IMR-90 (cell line): Measurements from ENCODE around the genes LRRC8D and ZNF326.

GRCh38 chr1:89611763-89612193, 21.1 kb upstream of the LRRC8C start:
CAGE:
- cytosol, long polyA plus RNA, result no peak
- long polyA plus RNA, result no peak
- nucleus, long polyA plus RNA, result no peak

DNA sequence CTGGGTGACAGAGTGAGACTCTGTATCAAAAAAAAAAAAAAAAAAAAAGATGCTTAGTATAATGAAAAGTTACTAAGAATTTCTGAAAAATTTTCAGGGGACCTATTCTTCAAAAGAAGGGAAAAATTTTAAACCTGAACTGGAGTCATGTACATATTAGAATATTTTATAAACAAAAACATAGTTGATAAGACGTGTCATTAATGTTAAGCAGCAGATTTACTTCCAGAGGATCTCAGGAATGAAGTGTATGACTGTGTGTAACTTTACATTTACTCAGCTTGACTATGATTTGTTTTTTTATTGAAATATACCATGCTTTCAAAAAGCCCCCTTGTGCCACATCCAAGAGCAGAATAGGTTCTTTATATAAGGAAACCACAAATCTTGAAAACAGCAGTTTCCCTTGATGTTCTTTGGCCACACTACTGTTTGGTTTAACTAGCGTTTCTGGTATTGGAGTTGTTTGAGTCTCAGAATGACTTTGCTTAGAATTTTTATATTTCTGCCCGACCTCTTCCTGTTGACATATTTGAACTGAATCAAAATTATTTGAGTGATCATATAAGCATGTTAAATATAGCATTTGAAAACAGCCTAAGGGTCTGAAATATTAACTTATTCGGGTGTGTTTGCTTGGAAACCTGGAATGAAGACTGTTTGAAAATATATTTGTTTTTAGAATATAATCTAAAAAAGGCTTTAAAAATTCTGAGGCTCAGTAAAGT, 25.0 kb downstream of the LRRC8C start:
- RRBS, result no CpG with 5 or more reads among the region's 4 CpGs
CAGE:
- cytosol, long polyA plus RNA, result no peak
- long polyA plus RNA, result no peak
- nucleus, long polyA plus RNA, result no peak

DNA sequence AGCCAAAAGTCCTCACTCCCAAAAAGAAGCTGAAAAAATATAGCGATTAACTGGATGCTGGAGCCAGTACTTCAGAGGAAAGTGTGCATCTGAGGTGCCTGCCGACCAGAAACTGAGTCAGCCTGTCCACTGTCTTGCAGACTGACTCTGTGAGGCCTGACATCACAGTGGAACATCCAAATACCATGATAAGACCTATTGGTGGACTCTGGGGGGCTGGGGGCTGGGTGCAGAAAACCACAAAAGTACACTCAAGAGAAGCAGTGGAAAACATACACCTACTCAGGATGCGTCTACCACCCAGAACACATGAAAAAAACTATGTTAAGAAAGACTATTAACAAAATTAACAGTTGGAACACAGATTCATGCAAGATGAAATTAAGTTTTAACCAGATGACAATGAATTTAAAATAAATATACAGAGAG, 69.1 kb downstream of the LRRC8C start:
- RRBS, result no CpG with 5 or more reads among the region's 3 CpGs
CAGE:
- cytosol, long polyA plus RNA, result no peak
- long polyA plus RNA, result no peak
- nucleus, long polyA plus RNA, result no peak

DNA sequence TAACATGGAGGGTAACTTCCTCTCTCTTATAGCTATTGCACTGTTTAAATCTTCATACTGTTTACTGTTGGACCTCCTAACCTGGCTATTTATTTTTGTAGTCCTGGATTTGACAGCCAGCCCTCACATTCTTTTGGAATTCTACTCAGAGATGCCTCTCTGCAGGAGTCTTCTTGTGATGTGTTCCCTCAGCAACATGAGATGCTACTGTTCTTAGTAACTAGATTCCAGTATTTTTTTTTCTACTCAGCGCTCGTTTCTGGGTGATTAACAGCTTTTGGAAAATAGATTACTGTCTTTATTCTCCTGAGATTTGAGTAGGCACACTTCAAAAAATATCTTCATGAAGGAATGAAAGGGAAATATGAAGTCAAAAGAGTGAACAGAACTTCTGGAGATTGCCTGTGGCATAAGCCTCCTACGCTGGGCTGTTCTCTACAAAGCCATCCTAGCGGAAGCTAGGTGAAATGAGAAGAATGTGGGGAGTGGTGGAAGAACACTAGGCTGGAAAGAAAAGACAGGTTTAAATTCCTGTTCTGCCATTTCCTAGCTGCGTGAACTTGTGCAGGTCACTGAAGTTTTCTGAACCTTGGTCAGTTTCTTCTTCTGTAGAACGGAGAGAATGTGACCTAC, 75.9 kb downstream of the LRRC8C start:
- RRBS, result no CpG with 5 or more reads among the region's 6 CpGs
CAGE:
- cytosol, long polyA plus RNA, result no peak
- long polyA plus RNA, result no peak
- nucleus, long polyA plus RNA, result no peak

GRCh38 chr1:89762648-89763297, 58.1 kb upstream of the LRRC8D start:
- RRBS, result 34% methylated on average over 4 of the region's 31 CpGs
CAGE:
- cytosol, long polyA plus RNA, result no peak
- long polyA plus RNA, result no peak
- nucleus, long polyA plus RNA, result no peak

GRCh38 chr1:89820937-89821824, at the start of gene LRRC8D:
TSS of gene LRRC8D (plus strand) at chr1:89821032.
- RRBS, result 2% methylated on average over 81 of the region's 107 CpGs
CAGE:
- cytosol, long polyA plus RNA, result no peak
- long polyA plus RNA, result no peak
- nucleus, long polyA plus RNA, result no peak

DNA sequence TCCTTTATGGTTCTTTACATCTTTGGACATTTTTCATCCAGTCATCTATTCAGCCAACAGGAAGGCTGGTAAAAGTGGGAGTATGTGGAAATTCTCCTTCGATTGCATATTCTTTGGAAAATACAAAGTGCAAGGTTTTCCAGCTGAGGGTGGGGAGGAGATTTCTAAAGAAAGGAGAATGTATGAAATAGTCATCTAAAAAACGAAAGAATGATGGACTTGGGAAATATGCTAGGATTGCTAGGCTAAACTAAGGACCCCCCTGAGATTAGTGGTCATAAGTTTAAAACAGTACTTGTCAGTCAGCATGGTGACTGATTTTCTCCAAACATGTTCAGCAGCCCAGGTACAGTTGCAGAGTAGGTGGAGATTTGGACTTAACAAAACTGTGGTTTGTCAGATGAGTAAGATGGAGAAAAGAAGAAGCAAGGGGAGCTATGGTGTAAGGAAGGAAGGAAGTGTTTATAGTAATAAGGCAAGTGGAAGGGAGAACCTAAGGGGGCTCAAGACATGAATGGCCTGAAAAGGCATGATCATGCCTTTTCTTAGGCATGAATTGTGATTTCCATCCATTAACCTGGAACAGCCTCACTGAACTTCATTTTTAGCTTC, 60.4 kb downstream of the LRRC8D start:
- RRBS, result no CpG with 5 or more reads among the region's 2 CpGs
CAGE:
- cytosol, long polyA plus RNA, result no peak
- long polyA plus RNA, result no peak
- nucleus, long polyA plus RNA, result no peak

GRCh38 chr1:89904092-89904604, 83.3 kb downstream of the LRRC8D start:
- RRBS, result no CpG with 5 or more reads among the region's 3 CpGs
CAGE:
- cytosol, long polyA plus RNA, result no peak
- long polyA plus RNA, result no peak
- nucleus, long polyA plus RNA, result no peak

DNA sequence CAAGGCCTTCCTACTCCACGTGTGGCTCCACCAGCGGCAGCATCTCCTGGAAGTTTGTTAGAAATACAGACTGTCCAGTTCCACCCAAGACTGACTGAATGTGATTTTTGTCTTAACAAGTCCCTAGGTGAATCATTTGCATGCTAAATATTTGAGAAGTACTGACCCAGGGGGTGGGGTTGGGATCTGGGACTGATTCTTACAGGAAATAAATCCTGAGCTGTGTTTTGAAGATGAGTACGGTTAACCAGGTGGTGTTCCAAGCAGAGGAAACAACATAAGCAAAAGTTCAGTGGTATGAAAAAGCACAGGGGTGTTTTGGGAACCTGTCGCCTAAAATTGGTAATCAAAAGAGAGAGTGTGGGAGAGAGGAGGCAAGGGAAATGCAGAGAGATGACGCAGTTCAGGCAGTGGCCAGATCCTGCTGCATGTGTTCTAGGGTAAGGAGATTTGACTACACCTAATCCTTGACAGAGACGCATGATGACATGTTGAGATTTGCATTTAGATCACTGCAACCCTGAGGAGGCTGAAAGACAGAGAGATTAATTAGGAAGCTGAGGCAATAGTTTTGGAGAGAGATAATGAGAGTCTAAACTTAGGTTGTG, 3.8 kb upstream of the ZNF326 start:
- RRBS, result no CpG with 5 or more reads among the region's 6 CpGs
CAGE:
- cytosol, long polyA plus RNA, result no peak
- long polyA plus RNA, result no peak
- nucleus, long polyA plus RNA, result no peak

- RRBS, result 1% methylated on average over 28 of the region's 74 CpGs
CAGE:
- cytosol, long polyA plus RNA, result start-site peak on the plus strand at chr1:89995110-89995168, 332 and 677 reads in 2 replicates
- long polyA plus RNA, result start-site peak on the plus strand at chr1:89995110-89995181, 461 and 735 reads in 2 replicates
- nucleus, long polyA plus RNA, result start-site peak on the plus strand at chr1:89995116-89995170, 680 and 202 reads in 2 replicates
Observed at GRCh38 chr1:89994624-89995442, at the start of gene ZNF326. TSS of gene ZNF326 (plus strand) at chr1:89995110.

DNA sequence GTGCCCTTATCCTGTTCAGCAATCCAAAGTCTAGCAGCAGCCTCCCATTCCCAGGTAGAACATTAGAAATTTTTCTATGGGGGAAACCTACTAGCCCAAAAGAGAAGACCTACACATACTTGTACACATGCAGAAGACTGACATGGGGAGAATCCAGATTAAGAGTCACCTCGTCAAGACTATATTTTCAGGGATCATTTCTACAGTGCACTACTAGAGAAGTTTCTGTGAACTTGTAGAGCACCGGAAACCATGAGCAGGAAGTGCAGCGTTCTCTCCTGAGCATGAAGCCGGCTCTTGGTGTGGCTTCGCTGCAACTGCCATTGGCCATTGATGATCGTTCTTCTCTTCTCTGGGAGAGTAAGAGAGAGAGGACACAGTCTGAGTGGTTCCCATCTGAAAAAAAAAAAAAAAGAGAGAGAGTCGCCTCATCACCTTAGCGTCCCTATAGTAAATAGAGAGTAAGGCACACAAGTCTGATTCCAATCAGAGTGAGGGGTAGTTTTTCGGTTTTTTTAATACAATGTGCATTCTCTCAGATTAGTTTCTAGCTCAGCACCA, 59.4 kb downstream of the BARHL2 start:
- RRBS, result no CpG with 5 or more reads among the region's 9 CpGs
CAGE:
- cytosol, long polyA plus RNA, result no peak
- long polyA plus RNA, result no peak
- nucleus, long polyA plus RNA, result no peak

- RRBS, result no CpG with 5 or more reads among the region's 3 CpGs
CAGE:
- cytosol, long polyA plus RNA, result no peak
- long polyA plus RNA, result no peak
- nucleus, long polyA plus RNA, result no peak
Observed at GRCh38 chr1:90955370-90956105, 66.3 kb downstream of the ZNF644 start.

DNA sequence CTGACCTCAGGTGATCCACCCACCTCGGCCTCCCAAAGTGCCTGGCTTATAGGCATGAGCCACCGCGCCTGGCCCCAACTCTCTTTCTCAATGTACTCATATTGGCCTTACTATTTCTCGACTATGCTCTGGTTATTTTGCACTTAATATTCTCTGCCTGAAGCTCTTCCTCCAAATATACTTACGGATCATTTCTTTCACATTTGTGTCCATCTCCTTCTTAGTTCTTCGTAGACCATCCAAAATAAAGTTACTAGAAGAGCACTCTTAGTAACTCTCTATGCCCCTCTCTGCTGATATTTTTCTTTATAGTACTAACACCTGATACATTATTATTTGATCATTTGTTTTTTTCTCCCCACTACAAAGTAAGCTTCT, 55.9 kb downstream of the ZNF644 start:
- RRBS, result no CpG with 5 or more reads among the region's 6 CpGs
CAGE:
- cytosol, long polyA plus RNA, result no peak
- long polyA plus RNA, result no peak
- nucleus, long polyA plus RNA, result no peak

- RRBS, result no CpG with 5 or more reads among the region's 2 CpGs
CAGE:
- cytosol, long polyA plus RNA, result no peak
- long polyA plus RNA, result no peak
- nucleus, long polyA plus RNA, result no peak
Observed at GRCh38 chr1:90966994-90967693, 54.7 kb downstream of the ZNF644 start.

- RRBS, result no CpG with 5 or more reads among the region's 5 CpGs
CAGE:
- cytosol, long polyA plus RNA, result no peak
- long polyA plus RNA, result no peak
- nucleus, long polyA plus RNA, result no peak
Observed at GRCh38 chr1:90969057-90969832, 52.6 kb downstream of the ZNF644 start.

- RRBS, result no CpG with 5 or more reads among the region's 2 CpGs
CAGE:
- cytosol, long polyA plus RNA, result no peak
- long polyA plus RNA, result no peak
- nucleus, long polyA plus RNA, result no peak
Observed at GRCh38 chr1:91013350-91014106, 8.3 kb downstream of the ZNF644 start.

DNA sequence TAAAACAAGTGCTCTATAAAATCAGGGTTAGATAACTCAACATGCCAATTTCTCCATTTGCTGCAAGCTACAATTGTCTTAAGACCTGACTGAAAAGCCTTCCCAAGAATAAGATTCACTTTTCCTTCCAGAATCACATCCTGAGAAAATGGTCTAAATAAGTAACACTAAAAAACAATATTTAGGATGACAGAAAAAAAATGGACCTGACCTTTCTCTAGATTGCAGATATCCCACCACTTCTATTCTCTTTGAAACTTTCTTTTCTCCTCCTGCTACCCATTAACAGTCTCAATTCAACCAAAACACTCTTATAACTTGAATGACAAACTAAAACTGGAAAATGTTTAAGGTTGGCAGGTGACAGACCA, 3.3 kb downstream of the ZNF644 start:
CAGE:
- cytosol, long polyA plus RNA, result no peak
- long polyA plus RNA, result no peak
- nucleus, long polyA plus RNA, result no peak

- RRBS, result no CpG with 5 or more reads among the region's 51 CpGs
CAGE:
- cytosol, long polyA plus RNA, result start-site peak on the minus strand at chr1:91021340-91022144, 153 and 236 reads in 2 replicates
- long polyA plus RNA, result no peak
- nucleus, long polyA plus RNA, result no peak
Observed at GRCh38 chr1:91020940-91021849, 640 bp downstream of the ZNF644 start.

DNA sequence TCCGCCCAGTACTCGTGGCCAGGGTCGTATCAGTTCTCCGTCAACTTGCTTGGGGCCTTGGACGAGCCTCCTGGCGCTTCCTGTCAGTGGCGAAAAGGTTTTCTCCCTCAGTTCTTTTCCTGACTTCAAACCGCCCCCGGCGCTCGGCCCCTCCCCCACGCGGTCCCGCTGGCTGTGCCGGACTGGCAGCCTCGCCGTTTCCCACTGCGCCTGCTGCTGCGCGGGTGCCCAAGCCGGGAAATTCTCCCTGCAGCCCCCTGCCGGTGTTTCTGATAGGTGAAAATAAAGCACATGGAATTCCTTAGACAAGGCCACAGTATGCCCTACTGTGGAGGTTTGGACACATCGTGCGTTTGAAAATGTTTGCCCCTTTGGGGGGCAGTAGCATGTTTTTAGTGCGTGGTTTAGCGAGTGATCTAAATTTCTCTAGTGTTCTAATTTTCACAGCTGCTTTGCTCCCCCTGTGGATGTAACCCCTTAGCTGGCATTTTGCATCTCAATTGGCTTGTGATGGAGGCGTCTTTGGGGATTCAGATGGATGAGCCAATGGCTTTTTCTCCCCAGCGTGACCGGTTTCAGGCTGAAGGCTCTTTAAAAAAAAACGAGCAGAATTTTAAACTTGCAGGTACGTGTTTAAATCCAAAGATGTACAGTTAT, 684 bp downstream of the CDC7 start:
- RRBS, result 1% methylated on average over 13 of the region's 31 CpGs
CAGE:
- cytosol, long polyA plus RNA, result no peak
- long polyA plus RNA, result no peak
- nucleus, long polyA plus RNA, result no peak

DNA sequence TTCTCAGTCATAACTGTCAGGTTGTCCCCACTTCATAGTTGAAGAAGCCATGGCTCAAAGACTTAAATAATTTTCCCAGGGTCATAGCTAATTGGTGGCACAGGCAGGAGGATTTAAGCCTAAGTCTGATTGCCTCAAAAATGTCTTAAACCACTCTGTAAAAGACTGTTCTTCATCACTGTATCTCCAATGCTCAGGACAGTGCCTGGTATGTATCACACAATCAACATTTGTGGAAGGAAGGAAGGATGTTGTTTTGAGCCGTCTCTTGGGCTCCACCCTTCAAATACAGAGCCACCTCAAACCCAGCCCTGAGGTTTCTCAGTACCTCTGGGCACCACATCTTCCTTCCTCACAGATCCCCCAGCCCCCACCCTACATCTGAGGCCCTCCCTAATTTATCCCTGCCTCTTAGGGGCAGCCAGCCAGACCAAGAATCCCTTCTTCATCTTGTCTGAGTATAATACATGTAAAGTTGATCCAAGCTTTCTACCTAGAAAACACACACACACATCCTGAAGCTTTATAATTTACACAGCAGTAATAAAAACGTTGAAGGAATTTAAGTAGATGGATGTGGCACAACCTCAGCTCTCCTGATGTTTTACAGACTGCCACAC, 48.4 kb downstream of the CDC7 start:
- RRBS, result no CpG with 5 or more reads among the region's 2 CpGs
CAGE:
- cytosol, long polyA plus RNA, result no peak
- long polyA plus RNA, result no peak
- nucleus, long polyA plus RNA, result no peak